Gastroesophageal sphincter (tissue), 4 donors: ENCODE results near the genes MEIS1 and CNRIP1.

- PRO-cap, result no peak
- RAMPAGE, long total RNA, 4 experiments, result no peak in any of the 4 experiments
These were observed 48.6 kb downstream of the ACTR2 start for GRCh38 chr2:65276201-65276615.

GRCh38 chr2:65309632-65310177 is 82.1 kb downstream of the ACTR2 start:
- PRO-cap, result no peak
- RAMPAGE, long total RNA, 4 experiments, result no peak in any of the 4 experiments

- PRO-cap, result no peak
- RAMPAGE, long total RNA, 4 experiments, result no peak in any of the 4 experiments
These were observed 142.6 kb upstream of the SPRED2 start for GRCh38 chr2:65574956-65575385.

- PRO-cap, result no peak
- RAMPAGE, long total RNA, 4 experiments, result no peak in any of the 4 experiments
These were observed 230.2 kb upstream of the SPRED2 start for GRCh38 chr2:65662537-65663113.

DNA sequence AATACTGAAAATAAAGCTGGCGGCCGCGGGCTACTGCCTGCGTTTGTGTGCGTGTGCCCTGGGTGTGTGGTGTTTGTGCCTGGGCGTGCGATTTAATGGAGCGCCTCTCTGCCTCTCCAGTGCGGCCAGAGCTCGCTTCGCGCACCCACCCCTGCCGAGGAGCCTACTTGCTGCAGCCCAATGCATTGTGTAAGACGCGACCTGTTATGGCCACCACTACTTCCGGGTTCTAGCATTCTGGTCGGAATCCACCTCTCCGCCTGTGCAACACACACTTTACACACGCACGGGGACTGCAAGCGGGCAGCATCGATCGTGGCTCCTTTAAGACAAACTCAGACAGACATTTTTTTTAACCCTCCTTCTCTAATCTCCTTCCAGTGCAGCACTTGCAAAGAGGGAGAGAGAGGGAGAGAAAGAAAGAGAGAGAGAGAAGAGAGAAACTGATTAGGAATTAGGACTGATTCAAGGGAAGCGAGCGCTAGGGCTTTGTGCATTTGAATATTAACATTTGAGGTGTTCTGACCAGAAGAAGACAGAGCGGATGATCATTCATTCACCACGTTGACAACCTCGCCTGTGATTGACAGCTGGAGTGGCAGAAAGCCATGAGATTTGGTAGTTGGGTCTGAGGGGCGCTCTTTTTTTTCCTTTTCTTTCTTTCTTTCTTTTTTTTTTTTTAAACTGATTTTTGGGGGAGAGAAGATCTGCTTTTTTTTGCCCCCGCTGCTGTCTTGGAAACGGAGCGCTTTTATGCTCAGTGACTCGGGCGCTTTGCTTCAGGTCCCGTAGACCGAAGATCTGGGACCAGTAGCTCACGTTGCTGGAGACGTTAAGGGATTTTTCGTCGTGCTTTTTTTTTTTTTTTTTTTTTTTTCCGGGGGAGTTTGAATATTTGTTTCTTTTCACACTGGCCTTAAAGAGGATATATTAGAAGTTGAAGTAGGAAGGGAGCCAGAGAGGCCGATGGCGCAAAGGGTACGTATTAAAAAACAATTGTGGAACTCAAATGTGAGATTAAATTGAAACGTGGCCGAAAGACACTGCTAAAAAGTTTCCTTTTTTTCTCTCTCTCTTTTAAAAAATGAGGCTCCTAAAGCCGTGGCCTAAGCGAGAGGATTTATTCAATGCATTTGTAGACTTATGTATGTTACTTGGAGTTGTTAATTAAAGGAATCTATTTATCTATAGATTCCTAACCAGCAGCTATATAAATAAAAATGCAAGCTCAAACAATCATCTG is at the start of gene MEIS1:
Gene MEIS1, plus strand, starts transcription at position 235 of the 1,243 bp plus-strand sequence.
- PRO-cap, result bidirectional peak, plus-strand start at position 235 of the sequence, minus-strand start at position 68 of the sequence; bidirectional peak, plus-strand start at position 954 of the sequence, minus-strand start at position 803 of the sequence
- RAMPAGE, long total RNA, 4 experiments, result start-site peak on the plus strand in 4 of 4 experiments, centred at positions 272 to 394 of the sequence, 40 to 1,235 reads per replicate; start-site peak on the minus strand in 1 of 4 experiments, centred at position 96 of the sequence, 10 reads per replicate

GRCh38 chr2:66438121-66438882 is 3.4 kb downstream of the MEIS1 start:
- PRO-cap, result no peak
- RAMPAGE, long total RNA, 4 experiments, result no peak in any of the 4 experiments

GRCh38 chr2:66456081-66456860 is 21.3 kb downstream of the MEIS1 start:
- PRO-cap, result no peak
- RAMPAGE, long total RNA, 4 experiments, result no peak in any of the 4 experiments

DNA sequence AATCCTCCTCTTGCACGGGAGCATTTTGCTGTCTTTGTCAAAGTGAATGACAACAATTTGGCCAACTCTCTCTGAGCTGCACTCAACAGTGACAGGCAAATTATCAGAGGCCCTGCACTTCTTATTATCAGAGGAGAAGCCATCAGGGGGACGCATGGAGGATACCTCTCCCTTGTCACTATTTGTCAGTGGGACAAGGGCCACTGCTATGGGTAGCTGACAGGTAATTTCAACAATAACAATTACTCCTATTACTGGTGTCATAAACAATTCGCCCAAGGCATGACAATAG is 260.4 kb downstream of the MEIS1 start:
- PRO-cap, result bidirectional peak, plus-strand start at position 124 of the sequence, minus-strand start outside the sequence
- RAMPAGE, long total RNA, 4 experiments, result no peak in any of the 4 experiments

DNA sequence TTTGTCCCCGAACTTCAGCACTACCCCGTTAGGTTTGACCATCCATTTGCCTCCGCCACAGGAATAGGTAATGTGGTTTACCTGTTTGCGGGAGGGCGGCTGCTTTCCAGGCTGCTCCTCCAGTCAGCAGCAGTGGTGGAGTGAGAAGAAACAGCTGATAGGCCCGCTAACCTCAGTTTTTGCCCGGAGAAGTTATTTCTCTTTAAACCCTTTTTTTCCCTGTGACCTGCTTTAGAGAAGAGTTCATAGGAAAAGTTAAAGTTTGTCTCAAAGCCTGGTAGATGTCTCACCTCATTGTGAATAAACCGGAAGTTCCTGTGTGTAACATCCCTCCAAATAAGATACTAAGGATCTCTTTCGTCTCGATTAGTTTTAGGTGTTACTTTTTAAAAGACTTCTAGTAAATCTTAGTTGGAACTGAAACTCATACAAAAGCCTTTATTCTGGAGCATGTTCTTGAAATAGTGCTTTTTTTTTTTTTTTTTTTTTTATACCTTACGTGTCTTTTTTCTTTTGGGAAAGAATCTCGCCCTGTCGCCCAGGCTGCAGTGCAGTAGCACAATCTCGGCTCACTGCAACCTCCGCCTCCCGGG is 802 bp downstream of the ETAA1 start:
- PRO-cap, result unidirectional peak, minus-strand start at position 142 of the sequence
- RAMPAGE, long total RNA, 4 experiments, result no peak in any of the 4 experiments

GRCh38 chr2:68319302-68320024 is at the start of gene CNRIP1:
CNRIP1 (minus strand) TSS chr2:68319949.
- PRO-cap, result bidirectional peak, plus-strand start at chr2:68319608, minus-strand start at chr2:68319464; bidirectional peak, plus-strand start at chr2:68320072, minus-strand start at chr2:68319949
- RAMPAGE, long total RNA, 4 experiments, result start-site peak on the minus strand in 3 of 4 experiments, at chr2:68319415-68319999 at its widest, 17 to 147 reads per replicate

DNA sequence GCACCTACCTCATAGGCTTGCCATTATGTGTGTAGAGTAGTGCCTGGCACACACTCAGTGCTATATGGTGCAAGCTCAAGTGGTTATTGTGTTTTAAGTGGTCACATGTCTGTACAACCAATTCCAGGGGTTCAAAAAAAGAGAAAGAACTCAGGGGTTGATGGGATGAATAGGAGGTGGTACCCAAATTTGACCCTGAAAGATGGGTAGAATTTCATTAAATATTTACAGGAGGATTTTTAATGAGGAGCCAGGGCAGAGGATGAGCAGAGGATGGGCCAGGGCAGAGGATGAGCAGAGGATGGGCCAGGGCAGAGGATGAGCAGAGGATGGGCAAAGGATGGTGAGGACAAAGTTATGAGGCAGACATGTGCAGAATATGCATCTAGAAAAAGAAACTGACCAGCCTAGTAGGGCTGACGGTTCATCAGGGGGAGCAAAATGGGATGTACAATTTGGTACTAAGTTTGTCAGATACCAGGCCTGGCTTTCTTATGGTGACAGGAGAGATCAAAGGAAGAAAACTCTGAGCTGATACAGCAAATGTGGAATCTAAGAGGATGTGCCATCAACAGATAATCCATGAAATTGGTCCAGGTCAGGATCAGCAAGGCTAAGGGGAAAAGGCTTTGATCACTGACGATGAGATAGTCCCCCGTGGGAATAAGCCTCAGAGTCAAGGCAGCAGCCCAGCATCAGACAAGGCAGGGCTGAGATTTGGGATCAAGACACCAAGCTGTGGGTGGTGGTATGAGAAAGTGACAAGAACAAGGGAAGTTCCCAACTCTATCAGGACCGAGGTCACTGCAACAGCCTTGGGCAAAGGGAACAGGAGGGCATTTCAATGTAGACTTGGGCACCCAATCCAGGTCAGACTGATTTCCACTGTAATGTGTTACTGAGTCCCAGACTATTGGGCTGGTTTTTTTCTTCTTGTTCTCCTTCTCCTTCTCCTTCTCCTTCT is 18.4 kb downstream of the PLEK start:
- PRO-cap, result no peak
- RAMPAGE, long total RNA, 4 experiments, result no peak in any of the 4 experiments

GRCh38 chr2:68389304-68389827 is 24.3 kb downstream of the PLEK start:
- PRO-cap, result no peak
- RAMPAGE, long total RNA, 4 experiments, result no peak in any of the 4 experiments

GRCh38 chr2:68426724-68427684 is 40.1 kb downstream of the FBXO48 start:
- PRO-cap, result no peak
- RAMPAGE, long total RNA, 4 experiments, result no peak in any of the 4 experiments

DNA sequence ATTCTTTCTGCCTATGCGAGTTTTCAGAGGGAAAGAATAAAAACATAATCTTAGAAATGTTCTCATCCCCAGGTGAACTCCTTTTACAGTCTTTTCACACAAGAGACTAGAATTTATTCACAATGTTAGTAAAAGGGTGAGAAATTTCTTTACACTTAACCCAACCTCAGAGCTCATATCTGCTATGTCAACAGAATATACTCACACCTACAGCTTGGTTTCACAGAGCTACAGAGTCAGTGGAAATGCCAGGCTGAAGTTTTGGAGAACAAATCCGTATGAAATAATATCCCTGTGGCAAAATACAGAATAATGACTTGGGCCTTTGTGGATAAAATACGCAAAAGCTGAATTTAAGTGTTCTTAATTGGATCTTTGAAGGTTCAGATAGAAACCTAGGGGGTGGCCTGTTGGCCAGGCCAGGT is 25.9 kb downstream of the FBXO48 start:
- PRO-cap, result no peak
- RAMPAGE, long total RNA, 4 experiments, result no peak in any of the 4 experiments

GRCh38 chr2:68558786-68559151 is 84.6 kb upstream of the PROKR1 start:
- PRO-cap, result no peak
- RAMPAGE, long total RNA, 4 experiments, result no peak in any of the 4 experiments

DNA sequence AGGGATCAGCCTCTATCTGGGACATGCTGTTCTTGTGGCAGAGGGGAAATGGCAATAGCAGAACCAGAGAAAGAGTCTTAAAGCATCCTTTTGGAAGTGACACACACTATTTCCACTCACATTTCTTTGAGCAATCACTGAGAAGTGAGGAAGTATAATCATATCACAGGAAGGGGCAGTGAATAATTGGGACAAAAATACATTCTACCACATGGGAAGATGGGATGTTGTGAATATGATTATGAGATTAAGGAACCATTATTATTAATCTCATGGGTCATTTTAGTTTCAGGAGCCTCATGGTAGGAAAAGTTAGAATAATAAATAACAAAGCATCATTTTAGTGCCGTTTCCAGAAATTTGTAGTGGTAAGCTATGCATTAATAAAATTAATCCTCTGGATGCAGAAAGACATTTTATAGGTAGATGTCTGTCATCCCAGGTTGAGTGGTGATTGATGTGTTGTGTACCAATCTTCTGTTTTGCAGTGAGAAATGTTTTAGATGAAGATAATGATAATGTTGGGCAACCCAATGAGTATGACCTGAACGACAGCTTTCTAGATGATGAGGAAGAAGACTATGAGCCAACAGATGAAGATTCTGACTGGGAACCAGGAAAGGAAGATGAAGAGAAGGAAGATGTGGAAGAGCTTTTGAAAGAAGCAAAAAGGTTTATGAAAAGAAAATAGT is 65.9 kb upstream of the PROKR1 start:
- PRO-cap, result no peak
- RAMPAGE, long total RNA, 4 experiments, result no peak in any of the 4 experiments

- PRO-cap, result no peak
- RAMPAGE, long total RNA, 4 experiments, result no peak in any of the 4 experiments
These were observed 33.8 kb downstream of the ARHGAP25 start for GRCh38 chr2:68768273-68768941.

GRCh38 chr2:68779537-68779969 is 44.9 kb downstream of the ARHGAP25 start:
- PRO-cap, result no peak
- RAMPAGE, long total RNA, 4 experiments, result no peak in any of the 4 experiments

DNA sequence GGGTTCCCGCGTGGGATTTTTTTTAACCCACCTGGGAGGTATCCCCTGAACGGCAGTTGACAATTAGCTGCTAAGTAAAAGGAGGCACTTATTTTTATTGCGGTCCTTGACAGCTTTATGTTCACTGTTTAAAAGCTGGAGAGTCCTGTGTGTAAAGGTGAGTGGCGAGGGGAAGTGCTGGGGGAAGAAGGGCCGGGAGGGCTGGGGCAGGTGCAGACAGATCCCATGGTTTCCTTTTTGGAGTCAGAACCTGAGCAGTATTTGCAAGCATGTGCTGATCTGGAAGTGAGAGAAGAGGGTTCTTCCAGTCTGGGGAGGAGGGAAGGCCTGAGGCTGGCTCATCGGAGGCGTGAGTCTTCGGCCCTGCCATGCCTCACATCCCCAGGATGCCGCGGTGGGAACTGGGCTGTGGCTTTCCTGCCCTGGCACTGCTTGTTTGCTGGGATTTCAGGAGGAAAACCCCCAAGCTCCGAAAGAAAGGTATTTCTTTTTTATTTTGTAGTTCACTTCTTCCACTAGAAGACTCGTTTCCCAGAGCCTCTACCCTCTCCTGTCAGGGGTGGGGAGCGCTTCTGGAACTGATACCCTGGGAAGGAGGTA is 65.1 kb downstream of the ARHGAP25 start:
- PRO-cap, result no peak
- RAMPAGE, long total RNA, 4 experiments, result no peak in any of the 4 experiments

GRCh38 chr2:68837102-68837533 is 34.1 kb downstream of the BMP10 start:
- PRO-cap, result no peak
- RAMPAGE, long total RNA, 4 experiments, result no peak in any of the 4 experiments